SJCRH30 (cell line): ENCODE measurements around the genes CRYM, MOSMO, CHP2 and TNRC6A.

DNA sequence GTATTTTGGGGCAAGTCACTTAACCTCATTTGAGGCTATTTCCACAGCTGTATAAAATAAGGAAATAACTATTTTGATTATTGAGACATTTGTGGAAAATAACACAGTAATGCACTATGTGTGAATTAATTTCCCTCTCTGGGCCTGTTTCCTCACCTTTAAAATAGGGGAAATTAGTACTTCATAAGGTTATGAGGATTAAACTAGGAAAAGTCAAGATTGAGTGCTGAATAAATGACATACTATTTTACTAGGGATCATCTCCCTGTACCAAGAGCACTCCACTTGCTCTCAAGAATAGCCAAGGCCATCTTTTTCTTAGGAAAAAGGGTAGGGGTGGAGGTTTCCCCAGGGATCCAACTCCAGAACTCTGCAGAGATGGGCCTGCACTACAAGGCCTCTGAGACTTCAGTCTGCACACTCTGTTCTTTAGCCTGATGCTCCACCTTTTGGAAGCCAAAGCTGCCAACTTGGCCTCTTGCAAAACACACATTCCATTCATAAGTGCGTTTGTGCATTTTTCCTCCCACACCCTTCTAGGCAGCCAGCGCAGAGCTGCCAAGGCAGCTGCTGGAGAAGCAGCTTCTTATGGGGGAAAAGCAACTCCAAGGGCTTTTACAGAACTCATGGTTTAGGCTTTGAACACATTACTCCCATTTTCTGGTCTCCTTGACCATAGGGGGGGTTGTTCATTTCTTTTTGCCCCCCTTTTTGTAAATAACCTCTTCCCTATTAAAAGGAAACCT, 45.2 kb downstream of the REXO5 start:
- RAMPAGE, long total RNA = no peak

GRCh38 chr16:20884135-20884955, 15.8 kb downstream of the DCUN1D3 start:
- RAMPAGE, long total RNA = no peak

DNA sequence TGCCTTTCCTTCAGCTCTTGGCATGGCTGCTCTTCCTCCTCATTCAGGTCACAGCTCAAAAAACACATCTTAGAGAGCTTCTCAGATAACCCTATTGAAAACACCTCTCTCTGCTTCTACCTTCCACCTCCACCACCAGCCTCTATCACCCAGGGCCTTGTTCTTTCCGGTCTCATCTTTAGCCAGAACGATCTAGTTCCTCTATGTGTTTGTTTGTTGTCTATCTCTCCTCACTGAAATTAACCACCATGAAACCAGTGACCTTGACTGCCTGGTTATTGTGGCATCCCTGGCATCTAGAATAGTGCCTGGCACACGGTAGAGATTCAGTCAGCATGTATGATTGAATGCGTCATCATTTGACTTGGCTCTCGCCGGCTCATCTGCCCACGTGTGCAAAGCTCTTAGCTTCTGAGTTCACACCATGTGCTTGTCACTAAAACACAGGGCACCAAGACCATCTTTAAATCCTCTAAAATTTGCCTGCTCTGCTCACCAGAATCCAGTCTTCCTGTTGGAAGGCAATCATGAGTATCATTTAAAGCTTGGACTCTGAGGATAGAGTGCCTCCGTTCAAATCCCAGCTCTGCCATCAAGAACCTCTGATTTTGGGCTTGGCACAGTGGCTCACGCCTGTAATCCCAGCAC, 12.6 kb downstream of the CRYM start:
- RAMPAGE, long total RNA = no peak

DNA sequence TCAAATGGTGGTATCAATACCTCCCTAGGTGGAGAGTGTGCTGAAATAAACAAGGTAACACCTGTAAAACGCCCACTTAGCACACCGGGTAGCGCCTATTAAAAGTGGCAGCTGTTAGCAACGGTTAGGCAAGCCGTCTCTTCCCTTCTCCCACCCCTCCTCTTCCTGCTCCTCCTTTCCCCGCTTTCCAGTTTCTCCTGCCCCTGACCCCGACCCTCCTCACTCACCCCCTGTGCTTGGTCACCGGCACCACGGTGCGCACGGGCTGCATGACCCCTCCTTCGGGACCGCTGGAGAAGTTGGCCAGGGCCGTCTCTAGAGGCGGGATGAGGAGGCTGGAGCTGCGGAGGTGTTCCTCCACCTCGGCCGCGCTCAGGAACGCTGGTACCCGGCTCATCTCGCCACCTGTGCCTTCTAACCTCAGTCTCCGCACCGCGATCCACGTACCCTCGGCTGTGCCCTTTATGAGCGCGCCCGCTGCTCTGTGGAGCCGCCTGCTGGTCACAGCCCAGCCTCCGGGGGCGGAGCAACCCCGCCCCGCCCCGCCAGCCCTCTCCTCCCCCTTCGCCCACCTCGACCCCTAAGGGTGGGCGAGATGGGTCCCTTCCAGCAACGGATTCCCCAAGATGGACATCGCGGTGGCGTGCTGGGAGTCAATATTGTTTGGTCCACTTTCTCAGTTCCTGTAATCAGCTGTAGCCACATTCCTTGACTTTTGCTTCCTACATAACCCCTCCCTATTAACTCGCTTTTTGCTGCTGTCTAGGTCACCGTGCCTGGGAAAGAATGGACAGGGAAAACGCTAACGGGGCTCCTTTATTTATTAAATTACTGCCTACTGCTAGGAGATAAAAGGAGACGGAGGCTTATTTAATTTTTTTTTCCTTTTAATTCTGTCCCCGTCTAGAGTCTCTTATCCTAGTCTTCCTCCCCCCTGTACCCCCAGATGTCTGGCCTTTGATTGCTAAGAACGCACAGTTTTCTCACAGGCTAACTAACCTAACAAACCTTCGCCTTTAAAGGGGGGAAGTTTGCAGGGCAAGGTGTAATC, at the start of gene CRYM:
TSS of gene CRYM (minus strand) at position 436 of the 1,051 bp plus-strand sequence.
- RAMPAGE, long total RNA = no peak

- RAMPAGE, long total RNA = no peak
These were observed 81.9 kb upstream of the CRYM start for GRCh38 chr16:21359932-21360465.

DNA sequence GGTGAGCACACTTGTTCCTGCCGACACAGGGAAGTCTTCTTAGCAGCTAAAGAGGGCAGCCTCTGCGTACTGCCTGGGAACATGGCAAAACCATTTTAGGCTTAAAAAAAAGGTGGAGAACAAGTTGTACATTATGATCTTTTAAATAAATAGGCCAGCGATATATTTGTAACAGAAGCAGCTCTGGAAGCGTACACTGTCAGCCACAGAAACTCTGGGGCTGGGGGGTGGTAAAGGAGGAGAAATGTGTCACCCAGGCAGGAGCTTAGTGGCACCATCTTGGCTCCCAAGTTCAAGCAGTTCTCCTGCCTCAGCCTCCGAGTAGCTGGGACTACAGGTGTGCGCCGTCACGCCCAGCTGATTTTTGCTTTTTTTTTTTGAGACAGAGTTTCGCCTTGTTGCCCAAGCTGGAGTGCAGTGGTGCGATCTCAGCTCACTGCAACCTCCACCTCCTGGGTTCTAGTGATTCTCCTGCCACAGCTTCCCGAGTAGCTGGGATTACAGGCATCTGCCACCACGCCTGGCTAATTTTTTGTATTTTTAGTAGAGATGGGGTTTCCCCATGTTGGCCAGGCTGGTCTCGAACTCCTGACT, 82.2 kb upstream of the METTL9 start:
- RAMPAGE, long total RNA = no peak

DNA sequence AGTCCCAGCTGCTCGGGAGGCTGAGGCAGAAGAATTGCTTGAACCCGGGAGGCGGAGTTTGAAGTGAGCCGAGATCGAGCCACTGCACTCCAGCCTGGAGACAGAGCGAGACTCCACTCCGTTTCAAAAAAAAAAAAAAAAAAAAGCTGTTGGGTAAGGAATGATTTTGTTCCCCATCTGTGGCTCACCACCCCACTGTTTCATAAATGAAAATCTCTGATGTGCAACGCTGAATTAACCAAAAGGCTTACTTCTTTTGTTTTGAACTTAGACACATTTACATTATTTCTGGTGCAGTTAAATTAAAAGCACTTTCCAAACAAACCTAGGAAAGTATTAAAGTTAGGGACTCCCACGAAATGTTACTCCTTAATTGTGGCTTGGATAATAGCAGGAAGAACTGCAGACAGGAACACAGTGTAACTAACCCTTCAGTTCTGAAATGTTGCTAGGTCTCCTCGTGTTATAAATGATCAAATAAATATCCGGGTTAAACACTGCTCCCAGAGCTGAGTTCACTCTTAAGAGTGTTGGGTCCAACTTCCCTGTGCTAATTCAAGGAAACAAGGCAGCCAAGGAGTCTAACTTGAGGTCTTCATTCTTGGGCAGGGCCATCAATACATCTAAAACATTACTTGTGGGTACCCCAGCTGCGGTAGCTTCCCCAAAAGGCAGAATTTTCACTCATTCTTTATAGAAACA, 998 bp upstream of the METTL9 start:
- RAMPAGE, long total RNA = no peak

DNA sequence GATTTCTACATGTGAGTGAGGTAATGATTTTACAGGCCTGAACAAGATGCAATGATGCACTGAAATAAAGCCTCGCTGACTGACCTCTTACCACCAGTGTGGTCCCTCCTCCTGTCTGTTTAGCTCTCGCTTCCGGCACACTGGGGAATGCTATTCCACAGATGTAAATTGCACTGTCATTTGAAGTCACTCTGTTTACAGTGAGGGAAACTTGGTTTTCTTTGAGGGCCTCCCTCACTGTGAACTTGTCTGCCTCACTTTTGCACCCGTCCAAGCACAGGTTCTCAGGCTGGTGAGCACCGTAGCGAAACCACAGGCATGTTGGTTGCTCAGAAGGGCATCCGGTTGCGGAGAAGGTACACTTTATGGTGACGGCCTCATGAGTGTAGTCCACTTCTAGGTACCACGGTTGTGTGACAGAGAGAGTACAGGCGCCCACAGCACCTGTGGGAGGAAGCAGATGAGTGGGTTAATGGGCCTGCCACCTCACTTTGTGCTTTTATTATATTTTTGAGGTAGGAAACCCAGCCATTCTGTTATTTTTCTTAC, 5.3 kb downstream of the IGSF6 start:
- RAMPAGE, long total RNA = no peak

- RAMPAGE, long total RNA = no peak
These were observed at the start of gene MOSMO for GRCh38 chr16:22007376-22008611. Gene MOSMO (plus strand): TSS chr16:22008111.

GRCh38 chr16:22199553-22199984, 6.5 kb upstream of the EEF2K start:
- RAMPAGE, long total RNA = no peak

- RAMPAGE, long total RNA = no peak
These were observed 1.5 kb upstream of the EEF2K start for GRCh38 chr16:22204422-22205040.

- RAMPAGE, long total RNA = no peak
These were observed 27.3 kb downstream of the POLR3E start for GRCh38 chr16:22324300-22325086.

DNA sequence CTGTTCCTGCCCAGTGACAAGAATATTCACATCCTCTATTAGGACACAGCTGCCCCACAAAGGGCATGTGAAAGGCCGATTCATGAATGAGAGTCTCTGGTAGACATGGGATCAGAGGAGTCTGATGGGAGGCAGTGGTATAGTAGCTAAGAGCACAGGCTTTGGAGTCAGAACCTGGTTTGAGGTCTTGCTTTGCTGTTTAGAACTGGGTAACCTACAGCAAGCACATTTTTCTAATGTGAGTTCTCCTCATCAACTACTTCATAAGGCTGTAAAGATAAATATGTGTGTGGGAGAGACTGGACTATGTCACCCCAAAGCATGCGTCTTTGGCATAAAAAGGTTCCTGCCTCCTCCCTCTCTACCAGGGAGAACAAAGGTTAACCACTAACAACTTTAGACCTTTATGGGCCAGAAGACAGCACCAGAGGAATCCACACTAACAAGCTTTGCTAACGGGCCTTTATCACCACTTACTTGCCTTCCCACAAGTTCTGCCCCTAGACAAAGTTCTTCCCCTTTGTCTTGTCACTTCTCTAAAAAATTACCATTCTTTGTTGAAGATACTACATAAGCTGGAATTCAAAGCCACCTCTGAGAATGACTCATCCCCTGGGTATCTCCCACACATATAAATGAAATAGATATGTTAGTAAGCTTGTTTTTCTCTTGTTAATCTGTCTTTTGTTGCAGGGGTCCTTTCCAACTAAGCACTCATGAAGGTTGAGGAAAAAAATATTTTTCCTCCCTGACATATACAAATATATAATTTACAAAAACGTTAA, 21.0 kb downstream of the CDR2 start:
- RAMPAGE, long total RNA = no peak

DNA sequence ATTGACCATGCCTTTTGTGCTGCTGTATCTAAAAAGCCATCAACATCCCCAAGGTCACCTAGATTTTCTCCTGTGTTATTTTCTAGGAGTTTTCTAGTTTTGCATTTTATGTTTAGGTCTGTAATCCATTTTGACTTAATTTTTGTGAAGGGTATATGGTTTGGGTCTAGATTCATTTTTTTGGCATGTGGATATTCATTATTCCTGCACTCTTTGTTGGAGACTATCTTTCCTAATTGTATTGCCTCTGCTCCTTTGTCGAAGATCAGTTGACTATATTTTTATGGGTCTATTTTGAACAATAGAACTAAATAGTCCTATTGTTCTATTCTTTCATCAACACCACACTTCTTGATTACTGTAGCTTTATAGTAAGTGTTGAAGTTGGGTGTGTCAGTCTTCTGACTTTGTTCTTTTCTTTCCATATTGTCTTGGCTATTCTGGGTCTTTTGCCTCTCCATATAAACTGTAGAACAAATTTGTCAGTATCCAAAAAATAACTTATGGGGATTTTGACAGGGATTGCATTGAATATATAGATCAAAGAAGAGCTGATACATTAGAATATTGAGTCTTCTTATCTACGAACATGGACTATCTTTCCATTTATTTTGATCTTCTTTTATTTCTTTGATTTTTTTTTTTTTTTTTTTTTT, 35.8 kb upstream of the CDR2 start:
- RAMPAGE, long total RNA = no peak

DNA sequence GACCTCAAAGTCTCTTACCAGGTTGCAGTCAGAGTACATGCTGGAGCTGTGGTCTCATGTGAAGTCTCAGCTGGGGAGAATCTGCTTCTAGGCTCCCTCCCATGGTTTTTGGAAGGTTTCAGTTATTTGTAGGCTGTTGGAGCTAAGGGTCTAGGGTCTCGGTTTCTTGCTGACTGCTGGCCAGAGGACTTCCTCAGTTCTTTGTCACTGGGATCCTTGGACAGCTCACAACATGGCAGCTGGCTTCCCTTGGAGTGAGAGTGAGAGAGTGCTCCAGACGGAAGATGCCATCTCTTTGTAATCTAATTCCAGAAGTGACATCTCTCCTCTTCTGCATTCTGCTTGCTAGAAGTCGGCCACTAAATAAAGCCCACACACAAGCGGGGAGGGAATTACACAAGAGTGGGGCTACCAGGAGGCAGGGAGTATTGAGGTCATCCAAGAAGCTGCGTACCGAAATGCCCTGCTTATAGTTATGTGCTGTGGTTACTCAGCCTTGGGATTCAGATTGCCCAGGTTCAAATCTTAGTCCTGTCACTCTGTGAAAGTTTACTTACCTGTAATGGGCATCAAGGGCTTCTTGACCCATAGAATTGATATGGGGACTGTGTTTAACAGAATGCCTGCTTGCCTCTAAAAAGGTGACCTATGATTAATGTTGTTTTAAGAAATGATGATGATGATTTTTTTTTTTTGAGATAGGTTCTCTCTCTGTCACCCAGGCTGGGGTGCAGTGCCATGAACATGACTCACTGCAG, 121.1 kb upstream of the HS3ST2 start:
- RAMPAGE, long total RNA = no peak

DNA sequence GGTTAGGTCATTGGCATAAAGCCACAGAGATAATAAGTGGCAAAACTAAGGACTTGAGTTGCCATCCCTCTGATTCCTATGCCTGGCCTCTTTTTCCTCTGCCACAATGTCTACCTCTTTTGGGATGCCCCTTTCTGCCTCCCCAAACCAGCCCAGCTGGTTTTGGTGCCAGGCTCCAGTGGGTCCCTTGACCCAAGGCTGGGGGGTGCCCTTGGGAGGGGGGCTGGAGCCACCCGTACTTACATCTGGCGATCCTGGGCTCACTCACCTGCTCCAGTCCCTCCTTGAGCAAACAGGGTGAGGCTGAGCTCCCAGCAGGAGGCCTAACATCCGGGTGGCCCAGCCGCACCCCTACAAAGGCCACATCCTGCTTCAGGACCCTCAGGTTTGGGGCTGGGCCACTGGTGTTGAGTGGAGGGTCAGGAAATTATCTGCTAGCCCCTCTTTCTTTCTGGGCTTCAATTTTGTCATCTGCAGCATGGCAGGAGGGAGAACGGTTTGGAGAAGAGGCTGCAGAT, 1.2 kb downstream of the ERN2 start:
- RAMPAGE, long total RNA = no peak

GRCh38 chr16:23754462-23755249, at the start of gene CHP2:
Gene CHP2 (plus strand): TSS chr16:23755026.
- RAMPAGE, long total RNA = no peak

DNA sequence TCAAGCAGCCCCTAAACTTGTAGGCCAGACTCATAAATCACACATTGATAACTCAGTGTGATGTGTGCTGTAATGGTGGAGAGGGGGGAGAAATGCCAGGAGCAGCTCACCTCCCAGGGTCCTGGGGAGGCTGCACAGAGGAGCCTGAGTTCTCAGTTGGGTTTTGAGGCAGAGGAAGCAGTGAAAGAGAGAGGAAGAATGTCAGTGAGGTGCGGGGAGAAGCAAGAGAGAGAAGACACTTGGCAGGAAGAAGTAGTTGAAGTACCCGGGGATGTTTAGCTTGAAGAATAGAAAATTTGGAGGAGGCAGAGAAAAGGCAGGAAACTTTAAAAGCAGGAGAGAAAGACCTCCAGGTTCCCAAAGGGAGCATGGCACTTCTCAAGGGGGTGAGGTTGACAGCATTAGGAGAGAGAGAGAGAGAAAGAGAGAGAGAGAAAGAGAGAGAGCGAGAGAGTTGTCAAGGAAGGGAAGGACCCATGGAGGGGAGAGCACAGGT, 23.7 kb downstream of the PRKCB start:
- RAMPAGE, long total RNA = no peak

DNA sequence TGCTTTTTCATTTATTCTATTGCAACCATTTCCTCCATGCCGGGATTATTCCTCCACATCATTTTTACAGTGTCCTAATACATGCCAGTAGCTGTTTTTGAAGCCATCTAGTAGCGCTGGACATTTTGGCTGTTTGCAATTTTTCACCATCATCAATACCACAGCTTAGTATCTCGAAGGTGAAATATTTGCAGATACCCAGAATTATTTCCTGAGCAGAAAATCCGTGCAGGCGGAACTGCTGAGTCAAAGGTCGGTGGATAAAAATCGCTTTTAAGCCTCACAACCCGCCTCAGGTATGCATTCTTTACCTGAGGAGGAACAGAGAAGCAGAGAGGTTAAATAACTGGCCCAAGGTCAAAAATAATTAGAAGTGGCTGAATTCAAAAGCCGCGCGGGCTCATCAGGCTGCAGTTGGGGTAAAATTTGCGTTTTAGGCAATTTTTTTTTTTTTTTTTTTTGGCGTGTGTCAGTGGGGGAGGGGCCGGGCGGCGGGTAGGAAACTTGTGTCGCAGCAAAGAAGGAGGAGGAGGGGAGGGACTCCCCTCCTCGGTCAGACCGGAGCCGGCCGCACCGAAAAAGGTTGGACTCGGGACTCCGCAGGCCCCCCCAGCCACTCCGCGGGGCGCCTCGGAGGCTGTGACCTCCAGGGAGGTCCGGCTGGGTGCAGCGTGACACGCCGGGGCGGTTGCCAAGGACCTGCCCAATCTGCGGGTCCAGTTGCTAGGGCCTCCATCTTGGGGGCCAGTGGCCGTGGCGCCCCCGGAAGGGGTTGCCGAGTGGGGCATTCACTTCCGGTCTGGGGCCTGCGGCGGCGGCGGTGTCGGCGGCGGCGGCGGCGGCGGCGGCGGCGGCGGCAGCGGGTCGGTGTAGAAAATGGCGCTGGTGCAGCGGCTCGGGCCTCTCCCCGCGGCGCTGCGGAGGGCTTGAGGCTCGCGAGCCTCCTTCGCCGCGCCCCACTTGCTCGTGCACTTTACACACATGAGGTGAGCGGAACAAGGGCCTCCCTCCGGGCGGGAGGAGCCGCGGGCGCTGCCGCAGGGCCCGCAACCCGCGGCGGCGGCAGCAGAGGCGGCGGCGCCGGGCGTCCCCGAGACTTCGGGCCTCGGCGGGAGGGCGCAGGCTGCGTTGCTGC, at the start of gene TNRC6A:
TSS of gene TNRC6A (plus strand) at position 791 of the 1,135 bp plus-strand sequence.
- RAMPAGE, long total RNA = no peak

GRCh38 chr16:24791293-24791897, 54.4 kb upstream of the SLC5A11 start:
- RAMPAGE, long total RNA = no peak